Bronchus fibroblast of lung (primary cell): ENCODE results near the genes BRMS1 and PELI3.

GRCh38 chr11:66276147-66276761 is 1.7 kb upstream of the CNIH2 start:
- RAMPAGE, long total RNA, result no peak

- RAMPAGE, long total RNA, result no peak
Observed at GRCh38 chr11:66314934-66315867, 1.6 kb downstream of the CD248 start.

DNA sequence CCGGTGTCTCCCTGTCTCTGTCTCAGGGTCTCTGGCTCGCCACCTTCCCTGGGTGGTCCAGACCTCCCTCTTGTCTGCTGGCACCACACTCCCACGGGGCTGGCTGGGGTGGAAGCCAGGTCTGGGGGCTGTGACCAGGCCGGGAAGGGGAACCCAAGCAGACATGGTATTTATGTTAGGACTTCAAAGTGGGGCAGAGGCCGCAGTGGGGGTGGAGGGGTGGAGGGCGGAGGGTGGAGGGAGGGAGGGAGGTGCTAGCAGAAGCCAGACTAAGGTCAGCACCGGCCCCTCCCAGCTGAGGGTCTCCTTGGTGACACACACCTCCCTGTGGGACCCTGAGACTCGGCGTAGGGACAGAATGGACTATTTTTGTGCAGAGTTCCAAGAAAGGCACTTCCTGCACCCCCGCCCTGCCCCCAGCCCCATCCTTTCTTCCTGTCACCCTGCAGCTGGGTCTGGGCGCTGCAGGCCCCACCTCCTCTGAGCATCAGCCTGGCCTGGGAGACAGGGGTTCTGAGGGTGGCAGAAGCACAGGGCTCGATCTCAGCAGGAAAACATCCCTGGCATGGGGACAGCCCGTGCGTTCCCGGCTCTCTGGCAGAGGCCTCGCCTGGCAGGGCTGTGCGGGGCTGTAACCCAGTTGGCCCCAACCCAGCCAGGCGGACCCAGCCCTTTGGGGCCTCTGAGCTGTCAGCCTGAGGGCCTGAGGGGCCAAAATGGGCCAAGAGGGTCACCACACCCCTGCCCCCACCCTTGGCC is 9.5 kb upstream of the CD248 start:
- RAMPAGE, long total RNA, result no peak

- RAMPAGE, long total RNA, result start-site peak on the minus strand at chr11:66345059-66345101, 281 and 111 reads in 2 replicates
Observed at GRCh38 chr11:66344760-66345671, at the start of gene BRMS1. TSS of gene BRMS1 (minus strand) at chr11:66345104.

- RAMPAGE, long total RNA, result no peak
Observed at GRCh38 chr11:66466833-66467638, at the start of gene PELI3. TSS of gene PELI3 (plus strand) at chr11:66466905.

GRCh38 chr11:66469905-66470495 is 3.3 kb downstream of the PELI3 start:
- RAMPAGE, long total RNA, result no peak

DNA sequence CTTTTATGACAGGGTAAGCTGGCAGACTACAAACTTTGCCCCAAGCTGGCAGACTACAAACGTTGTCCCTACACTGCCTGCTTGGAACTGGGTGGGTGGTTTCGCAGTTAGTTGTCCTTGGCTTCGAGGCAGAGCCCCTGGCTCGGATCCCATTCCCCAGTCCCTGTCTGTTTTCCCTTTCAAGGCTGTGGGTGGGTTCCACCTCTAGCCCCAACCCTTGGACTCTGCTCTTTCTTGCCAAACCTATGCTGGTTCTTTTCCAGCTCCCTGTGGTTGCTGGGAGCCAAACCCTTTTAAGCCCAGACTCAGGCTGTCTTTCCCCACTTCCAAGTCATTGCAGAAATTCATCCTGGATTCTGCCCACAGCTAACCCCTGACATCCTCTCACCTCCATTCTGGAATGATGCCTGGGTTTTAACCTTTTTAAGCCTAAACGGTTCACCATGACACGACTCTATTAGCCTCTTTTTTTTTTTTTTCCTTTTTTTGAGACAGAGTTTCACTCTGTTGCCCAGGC is 9.2 kb upstream of the RBM14 start:
- RAMPAGE, long total RNA, result no peak

- RAMPAGE, long total RNA, result no peak
Observed at GRCh38 chr11:66617787-66618076, 1.3 kb downstream of the RBM14 start.

GRCh38 chr11:66720143-66720751 is 8.8 kb downstream of the SPTBN2 start:
- RAMPAGE, long total RNA, result no peak

DNA sequence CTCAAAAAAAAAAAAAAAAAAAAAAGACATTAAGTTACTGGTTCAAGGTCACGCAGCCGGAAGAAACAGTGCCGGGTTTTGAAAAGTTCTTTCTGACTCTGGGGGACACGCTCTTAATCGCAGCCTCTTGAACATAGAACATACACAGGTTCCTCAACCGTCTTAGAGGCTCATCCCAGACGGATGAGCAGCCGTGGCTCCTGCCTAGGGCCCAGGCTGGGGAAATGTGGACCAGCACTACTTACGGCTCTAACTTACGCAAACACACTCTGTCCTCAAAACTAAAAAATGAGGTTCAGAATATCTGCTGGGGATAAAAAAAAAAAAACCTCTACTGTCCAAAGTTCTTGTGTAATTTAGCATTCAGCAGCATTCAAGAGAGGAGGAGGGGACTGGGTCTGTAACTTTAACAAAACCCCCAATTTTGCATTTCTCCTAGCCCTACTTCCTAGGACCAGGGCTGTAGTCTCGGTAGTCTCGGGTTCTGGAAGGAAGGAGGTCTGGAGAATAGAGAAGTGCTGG is 6.1 kb downstream of the SPTBN2 start:
- RAMPAGE, long total RNA, result no peak

DNA sequence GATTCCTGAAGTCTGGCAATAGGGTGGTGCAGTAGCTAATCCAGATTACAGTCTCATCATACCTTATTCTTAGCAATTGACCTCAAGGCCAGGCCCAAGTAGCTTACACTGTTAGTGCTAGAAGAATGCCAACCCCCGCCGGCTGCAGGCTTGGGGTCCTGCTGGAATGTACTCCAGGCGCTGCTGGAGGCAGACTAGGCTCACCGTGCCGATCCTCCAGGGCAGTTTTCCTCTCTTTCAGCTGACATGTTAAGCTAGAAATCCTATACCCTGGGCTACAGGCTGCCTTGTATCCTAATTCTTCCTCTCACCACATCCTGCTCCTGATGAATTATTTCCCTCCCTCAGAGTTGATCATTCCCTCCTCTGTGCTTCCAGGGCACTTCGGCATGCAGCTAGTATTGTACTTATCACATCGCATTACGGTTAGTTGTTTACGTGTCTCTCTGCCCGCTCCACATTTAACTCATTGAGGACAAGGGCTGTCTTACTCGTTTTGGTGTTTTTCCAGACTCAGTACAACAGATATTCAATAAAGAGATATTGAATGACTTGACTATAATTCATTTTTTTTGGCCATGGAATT is 3.3 kb downstream of the SPTBN2 start:
- RAMPAGE, long total RNA, result no peak

- RAMPAGE, long total RNA, result no peak
Observed at GRCh38 chr11:66976033-66976712, 1.1 kb downstream of the C11orf86 start.

GRCh38 chr11:67082163-67082547 is 25.5 kb downstream of the RHOD start:
- RAMPAGE, long total RNA, result no peak

DNA sequence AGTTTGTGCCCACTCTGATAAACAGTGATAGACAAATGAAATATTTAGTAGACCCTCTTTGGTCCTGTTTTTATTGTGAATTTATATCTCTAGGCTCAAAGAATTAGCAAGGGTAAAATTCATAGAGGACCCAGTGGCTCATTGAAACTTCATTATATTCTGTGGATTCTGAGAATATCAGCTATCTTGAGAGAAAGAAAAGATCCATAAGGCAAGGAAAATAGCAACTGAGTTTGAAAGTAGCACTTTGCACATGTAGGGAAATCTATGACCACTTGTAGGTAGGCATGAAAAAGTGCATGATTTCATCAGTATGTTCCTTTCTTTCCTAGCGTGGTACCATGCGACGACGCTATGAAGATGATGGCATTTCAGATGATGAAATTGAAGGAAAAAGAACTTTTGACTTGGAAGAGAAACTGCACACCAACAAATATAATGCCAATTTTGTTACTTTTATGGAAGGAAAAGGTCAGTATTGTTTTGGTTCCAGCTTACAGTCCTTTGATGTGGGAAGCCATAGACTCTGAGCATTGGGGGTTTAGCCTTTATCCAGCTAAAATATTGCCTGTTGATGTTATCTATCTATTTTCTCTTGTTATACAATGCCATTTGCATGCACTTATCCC is 60.8 kb downstream of the KDM2A start:
- RAMPAGE, long total RNA, result no peak

DNA sequence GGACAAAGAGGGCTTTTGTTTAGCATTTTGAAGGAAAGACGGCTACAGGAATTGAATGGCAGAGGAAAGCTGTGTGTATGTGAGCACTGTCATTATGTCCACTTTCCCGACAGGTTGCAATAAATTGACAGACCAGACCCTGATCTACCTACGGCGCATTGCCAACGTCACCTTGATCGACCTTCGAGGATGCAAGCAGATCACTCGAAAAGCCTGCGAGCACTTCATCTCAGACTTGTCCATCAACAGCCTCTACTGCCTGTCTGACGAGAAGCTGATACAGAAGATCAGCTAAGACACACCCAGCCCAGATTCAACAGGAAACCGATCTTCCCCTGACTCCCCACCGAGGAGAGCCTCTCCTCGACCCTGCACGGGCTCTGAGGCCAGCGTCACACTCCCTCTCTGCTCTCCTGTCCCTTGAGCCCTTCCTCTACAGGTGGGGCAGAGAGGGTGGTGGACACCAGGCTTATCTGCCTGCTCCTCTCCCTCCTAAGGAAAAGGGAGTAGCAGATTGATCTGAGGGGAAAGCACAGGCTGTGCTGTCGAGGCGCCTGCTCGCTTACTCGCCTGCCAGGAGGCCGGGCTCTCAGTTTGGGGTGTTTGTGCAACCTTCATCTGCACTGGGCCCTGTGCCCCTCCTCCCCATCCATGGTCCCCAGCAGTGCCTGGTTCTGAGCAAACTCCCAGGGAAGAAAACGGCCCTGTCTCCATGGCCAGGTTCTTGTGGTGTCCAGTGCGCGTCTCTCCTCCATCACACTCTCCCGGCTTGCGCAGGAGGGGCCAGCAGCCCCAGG is 11.3 kb upstream of the GRK2 start:
- RAMPAGE, long total RNA, result no peak

DNA sequence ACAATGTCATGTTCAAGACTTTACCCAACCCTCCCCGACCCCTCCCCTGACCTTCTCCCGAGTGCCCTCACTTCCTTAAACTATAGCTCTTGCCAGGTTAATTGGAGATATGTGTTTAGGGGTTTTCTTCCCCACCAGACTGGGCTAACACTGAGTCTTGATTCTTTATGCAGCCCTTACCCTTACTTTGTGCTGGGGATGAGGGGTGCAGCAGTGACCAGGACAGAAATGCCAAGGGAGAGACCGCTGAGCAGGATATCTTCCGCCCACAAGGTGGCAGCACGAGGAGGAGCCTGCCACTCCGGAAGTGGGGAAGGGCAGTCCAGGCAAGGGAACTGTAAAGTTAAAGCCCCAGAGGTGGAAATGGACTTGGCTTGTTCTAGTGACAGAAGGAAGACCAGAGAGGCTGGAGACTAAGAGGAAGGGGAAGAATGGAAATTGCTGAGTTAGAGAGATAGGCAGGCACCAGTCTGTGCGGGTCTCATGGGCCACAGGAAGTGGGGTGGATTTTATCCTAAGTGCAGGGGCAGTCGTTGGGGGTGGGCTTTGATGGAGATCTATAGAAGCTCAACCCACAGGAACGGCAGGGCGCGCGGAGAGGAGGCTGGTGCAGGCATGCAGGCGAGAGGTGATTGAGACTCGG is 3.6 kb upstream of the GRK2 start:
- RAMPAGE, long total RNA, result no peak

DNA sequence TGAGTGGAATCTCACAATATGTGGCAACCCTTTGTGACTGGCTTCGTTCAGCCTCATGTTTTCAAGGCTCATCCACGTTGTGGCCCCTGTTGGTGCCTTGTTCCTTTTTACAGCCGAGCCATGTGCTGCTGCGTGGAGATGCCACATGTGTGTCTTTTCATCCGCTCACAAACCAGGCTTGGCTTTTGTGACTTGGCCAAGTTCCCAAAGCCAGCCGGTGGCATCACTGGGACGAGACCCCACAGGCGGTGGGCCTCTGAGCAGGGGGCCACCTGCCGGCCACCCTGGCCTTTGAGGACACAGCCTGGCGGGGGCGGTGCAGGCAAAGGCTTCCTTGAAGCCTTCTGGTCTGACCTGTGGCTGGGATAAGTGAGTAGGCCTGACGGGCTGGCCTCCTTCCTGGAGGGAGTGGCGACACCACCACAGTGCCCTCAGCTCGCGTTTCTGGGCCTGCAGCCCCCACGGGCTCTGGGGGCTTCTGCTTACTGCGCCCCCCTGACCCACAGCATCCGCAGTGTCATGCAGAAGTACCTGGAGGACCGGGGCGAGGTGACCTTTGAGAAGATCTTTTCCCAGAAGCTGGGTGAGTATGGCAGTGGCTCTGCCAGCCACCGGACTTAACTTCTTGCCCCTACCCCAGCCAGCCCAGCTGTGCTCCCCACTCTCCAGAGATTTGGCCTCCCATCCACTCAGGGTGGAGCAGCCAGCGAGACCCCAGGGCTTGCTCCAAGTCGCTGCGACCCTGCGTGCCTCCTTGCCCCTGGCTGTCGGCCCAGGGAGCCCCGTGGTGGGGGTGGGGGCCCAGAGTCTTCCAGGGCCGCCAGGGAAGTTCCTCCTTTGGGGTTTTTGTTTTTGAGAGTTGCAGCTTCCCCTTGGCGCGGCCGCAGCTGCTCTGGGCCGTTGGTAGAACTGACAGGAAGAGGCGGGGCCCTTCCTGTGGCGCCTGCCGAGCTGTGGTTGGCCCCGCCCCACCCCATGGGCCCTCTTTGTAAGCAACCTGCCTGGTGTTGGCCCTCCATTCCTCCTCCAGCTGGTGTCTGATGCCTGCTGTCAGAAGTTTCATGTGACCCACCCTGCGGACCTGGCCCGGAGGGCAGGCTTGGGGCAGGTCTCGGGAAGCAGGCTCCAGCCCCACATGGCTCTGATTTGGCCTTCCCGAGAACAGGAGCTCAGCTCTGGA is 10.9 kb downstream of the GRK2 start:
- RAMPAGE, long total RNA, result no peak

DNA sequence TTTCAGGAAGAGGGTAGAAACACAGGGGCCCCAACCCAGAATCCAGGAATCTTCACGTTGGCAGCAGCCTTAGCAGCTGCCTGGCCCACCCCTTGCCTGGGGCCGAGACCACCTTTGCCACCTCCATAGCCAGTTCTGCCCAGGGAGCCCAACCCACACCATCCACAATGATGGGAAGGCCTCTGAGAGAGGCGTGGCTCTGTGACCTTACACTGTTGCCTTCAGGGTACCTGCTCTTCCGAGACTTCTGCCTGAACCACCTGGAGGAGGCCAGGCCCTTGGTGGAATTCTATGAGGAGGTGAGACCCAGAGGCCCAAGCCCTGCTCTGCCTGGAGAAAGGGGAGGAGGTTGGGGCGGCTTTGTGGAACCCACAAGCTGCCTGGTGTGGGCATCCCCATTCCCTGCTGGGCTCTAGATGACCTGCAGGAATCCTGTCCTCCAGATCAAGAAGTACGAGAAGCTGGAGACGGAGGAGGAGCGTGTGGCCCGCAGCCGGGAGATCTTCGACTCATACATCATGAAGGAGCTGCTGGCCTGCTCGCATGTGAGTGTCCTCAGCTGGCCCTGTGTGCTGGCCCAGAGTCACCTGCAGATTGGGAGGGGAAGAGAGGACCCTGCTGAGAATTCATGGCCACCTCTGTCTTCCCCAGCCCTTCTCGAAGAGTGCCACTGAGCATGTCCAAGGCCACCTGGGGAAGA is 10.0 kb upstream of the ANKRD13D start:
- RAMPAGE, long total RNA, result no peak

DNA sequence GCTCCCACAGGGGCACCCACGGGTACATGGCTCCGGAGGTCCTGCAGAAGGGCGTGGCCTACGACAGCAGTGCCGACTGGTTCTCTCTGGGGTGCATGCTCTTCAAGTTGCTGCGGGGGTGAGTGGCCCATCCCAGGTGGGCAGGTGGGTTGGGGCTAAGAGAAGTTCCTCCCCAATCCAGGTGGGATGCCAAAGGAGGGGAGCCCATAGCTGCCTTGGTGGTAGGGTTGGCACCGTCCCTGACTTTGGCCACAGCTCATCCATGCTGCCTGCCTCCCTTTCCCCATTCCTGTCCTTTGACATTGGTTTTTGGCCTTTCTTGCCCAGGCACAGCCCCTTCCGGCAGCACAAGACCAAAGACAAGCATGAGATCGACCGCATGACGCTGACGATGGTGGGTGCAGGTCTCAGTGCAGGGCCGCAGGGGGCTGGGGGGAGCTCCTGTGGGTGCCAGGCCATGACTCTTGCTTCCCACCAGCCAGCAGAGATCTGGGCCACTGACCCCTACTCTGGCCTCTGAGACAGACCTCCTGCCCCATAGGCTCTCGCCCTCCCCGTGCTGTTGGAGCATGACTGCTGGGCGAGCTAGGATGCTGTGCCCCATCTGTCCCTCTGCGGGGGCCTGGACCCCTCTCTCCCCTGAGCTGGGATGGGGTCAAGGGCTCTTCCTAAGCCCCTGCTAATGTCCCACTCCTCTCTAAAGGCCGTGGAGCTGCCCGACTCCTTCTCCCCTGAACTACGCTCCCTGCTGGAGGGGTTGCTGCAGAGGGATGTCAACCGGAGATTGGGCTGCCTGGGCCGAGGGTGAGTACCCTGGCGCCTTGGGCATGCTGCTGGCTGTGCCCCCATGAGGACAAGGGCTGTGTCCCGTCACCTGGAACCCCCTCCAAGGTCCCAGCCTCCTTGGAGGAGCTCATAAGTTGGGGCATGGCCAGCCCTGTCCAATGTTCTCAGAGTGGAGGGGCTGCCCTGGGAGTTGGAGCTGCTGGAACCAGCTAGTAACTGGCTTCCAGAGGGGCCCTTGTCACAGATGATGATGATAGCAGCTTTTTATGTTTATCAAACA is 6.3 kb upstream of the ANKRD13D start:
- RAMPAGE, long total RNA, result no peak

DNA sequence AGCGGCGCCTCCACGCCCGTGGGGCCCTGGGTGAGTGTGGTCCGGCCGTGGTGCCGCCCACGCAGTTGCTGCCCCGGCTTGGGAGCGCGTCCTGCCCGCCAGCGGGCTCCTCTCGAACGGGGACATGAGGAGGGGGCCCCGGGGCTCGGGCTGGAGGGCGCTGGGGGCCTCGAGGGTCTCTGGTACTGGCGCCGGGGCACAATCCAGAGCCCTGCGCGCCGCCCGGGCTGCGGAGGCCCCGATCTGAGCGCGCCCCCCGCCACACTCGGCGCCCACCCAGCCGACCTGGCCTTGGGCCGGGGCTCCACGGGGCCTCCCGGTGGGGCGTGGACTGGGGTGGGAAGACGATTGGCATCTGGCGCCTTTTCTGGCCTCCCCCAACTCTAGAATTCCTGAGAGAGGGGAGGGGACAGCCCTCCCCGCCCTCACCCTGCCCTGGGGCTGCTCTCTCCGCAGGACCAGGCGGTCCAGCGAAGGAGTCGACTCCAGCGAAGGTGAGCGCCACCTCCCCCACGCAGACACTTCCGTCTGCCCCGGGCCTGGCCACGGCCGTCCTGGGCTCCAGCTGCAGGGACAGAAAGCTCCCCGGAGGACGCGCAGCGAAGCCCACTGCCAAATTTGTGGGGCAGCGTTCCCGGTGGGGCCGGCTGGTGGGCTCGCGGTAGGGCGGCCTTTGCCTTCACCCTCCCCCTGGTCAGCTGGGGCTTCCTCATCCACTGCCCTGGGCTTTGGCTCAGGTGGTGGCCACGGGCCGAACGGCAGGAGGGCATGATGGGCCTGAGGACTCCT is 526 bp downstream of the SSH3 start:
- RAMPAGE, long total RNA, result no peak